Tongue (tissue), 2 donors: ENCODE data around the genes FOXK1 and AP5Z1.

DNA sequence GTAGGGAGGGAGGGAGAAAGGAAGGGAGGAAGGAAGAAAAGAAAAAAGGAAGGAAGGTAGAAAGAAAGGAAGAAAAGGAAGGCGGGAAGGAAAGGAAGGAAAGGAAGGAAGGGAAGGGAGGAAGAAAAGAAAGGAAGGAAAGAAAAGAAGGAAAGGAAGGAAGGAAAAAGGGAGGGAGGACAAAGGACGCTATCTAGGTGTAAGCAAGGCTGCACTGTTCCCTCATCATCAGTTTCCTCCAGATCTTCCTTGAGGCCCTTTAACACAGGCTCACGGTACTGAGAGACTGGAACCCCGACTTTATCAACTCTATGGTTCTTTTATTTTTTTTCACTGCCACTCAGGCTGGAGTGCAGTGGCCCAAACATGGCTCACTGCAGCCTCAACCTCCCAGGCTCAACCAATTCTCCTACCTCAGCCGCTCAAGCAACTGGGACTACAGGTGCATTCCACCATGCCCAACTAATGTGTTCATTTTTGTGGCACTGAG, 2.1 kb downstream of the GNA12 start:
- RAMPAGE, long total RNA: no peak

DNA sequence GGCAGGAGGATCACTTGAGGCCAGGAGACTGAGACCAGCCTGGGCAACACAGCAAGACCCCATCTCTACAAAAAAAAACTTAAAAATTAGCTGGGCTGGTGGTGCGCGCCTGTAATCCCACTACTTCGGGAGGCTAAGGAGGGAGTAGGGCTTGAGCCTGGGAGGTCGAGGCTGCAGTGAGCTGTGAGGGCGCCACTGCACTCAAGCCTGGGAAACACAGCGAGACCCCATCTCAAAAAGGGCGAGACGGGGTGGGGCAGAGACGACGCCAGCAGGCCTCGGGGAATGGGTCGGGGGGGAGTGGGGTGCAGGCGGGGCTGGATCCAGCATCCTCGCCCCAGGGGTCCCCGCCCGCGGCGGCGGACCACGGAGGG, 708 bp downstream of the GNA12 start:
- RAMPAGE, long total RNA: no peak

GRCh38 chr7:3158228-3158795, 114.6 kb upstream of the CARD11 start:
- RAMPAGE, long total RNA: no peak

DNA sequence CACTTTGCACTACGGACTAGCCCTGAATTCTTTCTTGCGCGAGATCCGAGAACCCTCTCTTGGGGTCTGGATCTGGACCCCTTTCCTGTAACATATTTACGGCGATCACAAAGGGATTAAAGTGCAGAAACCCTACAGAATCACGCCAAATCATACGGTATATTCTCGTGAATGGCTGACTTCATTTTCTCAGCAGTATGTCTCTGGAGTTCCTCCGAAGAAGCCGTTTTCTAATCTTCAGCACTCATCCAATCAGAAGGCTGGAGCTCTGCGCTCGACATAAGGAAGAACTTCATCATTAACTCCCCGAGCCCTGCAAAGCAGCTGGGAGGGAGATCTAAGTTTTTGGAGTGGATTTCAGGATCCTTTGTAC, 40.8 kb upstream of the SDK1 start:
- RAMPAGE, long total RNA: no peak

DNA sequence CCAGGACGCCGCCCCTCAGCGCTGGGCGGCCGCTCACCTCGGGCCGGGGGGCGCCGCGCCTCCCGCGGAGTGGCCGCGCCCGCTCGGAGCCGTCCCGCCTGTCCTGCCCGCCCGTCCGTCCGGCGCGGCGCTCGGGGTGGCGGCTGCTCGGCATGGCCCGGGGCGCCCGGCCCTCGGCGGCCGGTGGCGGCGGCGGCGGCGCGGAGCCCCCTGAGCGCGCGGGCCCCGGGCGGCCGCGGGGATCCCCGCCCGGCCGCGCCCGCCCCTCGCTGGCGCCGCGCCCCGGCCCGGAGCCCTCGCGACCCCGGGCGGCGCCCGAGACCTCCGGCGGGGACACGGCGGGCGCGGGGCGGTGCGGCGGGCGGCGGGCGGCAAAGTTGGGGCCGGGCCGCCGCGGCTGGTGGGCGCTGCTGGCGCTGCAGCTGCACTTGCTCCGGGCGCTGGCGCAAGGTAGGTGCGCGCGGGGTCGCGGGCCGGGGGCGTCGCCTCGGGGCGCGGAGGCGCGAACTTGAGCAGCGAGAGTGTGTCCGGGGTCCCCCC, 453 bp downstream of the SDK1 start:
- RAMPAGE, long total RNA: no peak

GRCh38 chr7:3618937-3619281, 317.9 kb downstream of the SDK1 start:
- RAMPAGE, long total RNA: no peak

- RAMPAGE, long total RNA: no peak
Observed at GRCh38 chr7:3943676-3944085, 642.6 kb downstream of the SDK1 start.

- RAMPAGE, long total RNA: no peak
Observed at GRCh38 chr7:4101710-4102248, 580.3 kb upstream of the FOXK1 start.

- RAMPAGE, long total RNA: no peak
Observed at GRCh38 chr7:4134016-4134498, 548.0 kb upstream of the FOXK1 start.

- RAMPAGE, long total RNA: no peak
Observed at GRCh38 chr7:4641083-4641545, 41.0 kb upstream of the FOXK1 start.

- RAMPAGE, long total RNA: no peak
Observed at GRCh38 chr7:4642576-4642929, 39.5 kb upstream of the FOXK1 start.

DNA sequence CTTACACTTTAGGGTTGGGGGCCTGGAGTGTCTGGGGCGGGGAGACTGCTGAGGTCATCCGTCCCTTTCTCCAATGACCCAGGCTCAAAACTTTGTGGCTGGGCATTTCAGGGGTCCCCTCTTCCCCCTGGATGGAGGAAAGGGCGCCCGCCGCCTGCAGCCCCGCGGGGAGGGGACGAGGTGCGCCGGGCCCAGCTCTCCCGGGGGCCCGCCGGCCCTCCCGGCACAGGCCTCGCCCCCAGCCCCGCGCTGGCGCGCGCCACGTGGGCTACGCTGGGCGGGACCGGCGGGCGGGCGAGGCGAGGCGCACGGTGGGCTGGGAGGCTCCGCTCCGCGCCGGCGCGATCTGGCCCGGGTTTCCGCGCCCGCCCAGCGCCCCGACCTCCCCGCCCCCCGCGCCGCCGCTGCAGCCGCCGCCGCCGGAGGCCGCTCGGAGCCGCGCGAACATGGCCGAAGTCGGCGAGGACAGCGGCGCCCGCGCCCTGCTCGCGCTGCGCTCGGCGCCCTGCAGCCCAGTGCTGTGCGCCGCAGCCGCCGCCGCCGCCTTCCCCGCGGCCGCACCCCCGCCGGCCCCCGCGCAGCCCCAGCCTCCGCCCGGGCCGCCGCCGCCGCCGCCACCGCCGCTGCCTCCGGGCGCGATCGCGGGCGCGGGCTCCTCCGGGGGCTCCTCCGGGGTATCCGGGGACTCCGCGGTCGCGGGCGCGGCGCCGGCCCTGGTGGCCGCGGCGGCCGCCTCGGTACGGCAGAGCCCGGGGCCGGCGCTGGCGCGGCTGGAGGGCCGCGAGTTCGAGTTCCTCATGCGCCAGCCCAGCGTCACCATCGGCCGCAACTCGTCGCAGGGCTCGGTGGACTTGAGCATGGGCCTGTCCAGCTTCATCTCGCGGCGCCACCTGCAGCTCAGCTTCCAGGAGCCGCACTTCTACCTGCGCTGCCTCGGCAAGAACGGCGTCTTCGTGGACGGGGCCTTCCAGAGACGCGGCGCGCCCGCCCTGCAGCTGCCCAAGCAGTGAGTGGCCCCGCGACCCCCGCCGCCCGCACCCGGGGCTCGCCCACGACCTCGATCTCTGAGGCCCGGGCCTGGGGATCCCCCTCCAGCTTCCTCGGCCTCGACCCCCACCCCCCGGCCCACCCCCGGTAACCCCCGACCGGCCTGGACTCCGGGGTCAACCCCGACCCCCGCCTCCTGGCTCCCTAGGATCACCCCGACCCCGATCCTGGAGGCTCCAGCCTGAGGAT, at the start of gene FOXK1:
Gene FOXK1, plus strand, starts transcription at position 433 of the 1,236 bp plus-strand sequence.
- RAMPAGE, long total RNA: no peak

DNA sequence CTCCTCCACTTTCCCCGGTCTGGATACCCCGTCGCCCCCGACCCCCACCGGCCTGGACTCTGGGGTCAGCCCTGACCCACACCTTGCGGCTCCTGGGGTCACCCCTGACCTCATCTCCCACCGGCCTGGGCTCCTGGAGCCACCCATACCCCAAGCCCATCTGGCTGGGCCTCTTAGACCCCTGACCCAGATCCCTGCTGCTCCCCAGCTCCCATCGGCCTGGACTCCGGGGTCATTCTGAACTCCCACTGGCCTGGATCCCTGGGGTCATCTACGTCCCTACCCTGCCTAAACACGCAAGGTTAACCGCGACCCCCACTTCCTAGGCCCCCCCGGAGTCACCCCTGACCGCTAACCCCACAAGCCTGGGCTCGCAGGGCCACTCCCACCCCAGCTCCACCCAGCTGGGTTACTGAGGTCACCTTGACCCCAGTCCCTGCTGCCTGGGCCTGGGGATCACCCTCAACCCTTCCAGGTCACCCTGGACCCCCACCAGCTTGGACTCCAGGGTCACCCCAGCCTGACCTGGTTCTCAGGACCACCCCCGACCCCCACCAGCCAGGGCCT, 1.1 kb downstream of the FOXK1 start:
- RAMPAGE, long total RNA: no peak

DNA sequence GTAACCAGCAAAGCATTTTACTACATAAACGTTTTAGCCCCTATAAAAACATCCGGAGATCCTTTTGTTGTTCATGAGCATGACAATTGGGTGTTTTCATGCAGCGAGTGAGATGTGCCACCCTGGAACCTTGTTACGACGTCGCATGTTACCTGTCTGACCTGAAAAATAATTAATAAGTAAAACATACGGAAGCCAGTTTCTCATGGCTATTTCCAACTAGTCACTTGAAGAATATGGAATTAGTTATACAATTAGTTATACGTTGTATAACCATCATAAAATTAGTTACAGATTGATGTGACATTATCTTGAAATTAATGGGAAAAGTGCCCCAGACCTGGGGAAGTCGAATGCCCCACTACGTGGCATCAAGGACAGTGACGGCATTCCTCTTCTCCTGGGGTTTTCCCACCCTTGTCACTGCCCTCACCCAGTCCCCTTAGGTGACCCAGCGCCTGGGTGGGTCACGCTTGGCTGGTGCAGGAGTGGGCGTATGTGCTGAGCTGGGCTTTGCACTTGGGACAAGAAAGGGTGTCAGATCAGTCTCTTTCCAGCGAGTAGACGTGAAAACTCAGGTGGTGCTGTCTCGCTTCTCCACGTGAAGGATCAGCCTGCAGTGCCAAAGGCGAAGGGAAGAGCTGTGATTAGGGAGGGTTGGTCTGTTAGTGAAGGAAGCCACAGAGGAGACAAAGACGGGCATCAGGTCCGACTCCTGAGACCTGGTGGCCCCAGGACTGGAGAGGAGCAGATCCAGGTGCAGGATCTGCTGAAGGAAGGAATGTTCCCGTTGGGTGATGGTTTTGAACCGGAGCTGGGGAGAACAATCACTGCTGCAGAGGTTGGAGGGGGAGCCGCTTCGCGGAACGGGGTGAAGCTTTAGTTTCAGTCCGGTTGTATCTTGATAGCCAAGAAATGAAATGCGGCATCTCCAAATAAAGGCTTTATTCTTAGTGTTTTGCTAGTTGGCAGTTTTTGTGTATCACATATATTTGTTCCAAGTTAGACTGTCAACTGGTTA, 7.6 kb downstream of the FOXK1 start:
- RAMPAGE, long total RNA: no peak

DNA sequence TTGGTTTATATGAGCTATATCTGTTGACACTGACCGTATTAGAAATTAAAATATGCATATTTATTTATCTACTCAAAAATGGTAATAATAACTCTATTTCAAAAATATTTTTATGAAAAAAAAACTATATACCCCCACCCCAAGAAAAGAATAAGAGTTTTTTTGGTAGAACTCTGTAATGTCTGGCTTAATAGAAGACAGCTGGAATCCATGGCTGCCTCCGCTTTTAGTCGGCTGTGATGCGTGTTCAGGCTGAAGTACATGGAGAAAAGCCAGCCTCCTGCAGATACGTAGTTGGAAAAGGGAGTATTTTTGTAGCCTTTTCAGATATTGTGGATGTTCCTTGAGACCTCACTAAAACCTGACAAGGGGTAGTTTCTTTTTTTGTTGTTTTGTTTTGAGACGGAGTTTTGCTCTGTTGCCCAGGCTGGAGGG, 9.9 kb downstream of the FOXK1 start:
- RAMPAGE, long total RNA: no peak

GRCh38 chr7:4742119-4742523, 33.3 kb upstream of the AP5Z1 start:
- RAMPAGE, long total RNA: no peak

DNA sequence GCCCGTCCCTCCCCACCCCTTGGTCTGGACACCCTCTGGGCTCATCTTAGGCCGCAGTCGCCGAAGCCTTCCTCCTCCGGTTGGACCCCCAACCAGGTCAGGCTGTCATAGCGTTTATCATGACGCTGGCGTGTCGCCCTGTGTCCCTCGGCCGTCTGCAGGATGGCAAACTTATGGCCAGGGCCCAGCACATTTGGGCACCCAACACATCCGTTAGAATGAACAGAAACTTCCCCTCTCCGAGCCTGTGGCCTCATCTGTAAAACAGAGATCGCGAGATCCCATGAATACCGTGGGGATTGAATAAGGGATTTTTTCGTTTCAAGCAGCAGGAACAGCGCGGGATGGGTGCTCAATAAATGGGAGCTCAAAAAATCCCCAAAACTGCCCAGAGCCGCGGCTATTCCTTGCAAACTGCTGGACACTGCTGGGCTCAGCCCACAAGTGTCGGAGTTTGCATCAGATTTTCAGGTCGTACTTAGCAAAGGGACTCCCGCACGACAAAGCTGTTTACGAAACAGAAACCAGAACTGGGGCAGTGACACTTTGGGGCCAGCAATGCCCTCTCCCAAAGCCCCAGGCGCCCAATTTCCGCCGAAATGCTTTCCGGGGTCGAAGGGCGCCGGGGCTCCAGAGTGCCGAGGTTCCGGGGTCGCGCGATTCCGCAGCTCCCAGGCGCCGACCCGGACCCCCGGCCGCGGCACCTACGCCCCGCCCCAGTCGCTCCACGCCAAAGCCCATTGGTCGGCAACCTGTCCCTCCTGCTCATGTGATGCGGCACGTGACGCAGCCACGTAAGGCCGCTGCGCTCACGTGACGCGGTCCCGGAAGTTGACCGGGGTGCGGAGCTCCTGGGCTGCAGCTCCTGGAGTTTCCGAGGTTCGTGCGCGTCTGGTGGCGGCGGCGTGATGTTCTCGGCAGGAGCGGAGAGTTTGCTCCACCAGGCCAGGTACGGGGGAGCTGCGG, at the start of gene AP5Z1:
Gene AP5Z1, plus strand, starts transcription at position 816 of the 966 bp plus-strand sequence.
- RAMPAGE, long total RNA: start-site peak on the plus strand centred at position 845 of the sequence, 78 bp wide, 37 and 20 reads in 2 replicates

GRCh38 chr7:4775774-4776489, 509 bp downstream of the AP5Z1 start:
- RAMPAGE, long total RNA: no peak

DNA sequence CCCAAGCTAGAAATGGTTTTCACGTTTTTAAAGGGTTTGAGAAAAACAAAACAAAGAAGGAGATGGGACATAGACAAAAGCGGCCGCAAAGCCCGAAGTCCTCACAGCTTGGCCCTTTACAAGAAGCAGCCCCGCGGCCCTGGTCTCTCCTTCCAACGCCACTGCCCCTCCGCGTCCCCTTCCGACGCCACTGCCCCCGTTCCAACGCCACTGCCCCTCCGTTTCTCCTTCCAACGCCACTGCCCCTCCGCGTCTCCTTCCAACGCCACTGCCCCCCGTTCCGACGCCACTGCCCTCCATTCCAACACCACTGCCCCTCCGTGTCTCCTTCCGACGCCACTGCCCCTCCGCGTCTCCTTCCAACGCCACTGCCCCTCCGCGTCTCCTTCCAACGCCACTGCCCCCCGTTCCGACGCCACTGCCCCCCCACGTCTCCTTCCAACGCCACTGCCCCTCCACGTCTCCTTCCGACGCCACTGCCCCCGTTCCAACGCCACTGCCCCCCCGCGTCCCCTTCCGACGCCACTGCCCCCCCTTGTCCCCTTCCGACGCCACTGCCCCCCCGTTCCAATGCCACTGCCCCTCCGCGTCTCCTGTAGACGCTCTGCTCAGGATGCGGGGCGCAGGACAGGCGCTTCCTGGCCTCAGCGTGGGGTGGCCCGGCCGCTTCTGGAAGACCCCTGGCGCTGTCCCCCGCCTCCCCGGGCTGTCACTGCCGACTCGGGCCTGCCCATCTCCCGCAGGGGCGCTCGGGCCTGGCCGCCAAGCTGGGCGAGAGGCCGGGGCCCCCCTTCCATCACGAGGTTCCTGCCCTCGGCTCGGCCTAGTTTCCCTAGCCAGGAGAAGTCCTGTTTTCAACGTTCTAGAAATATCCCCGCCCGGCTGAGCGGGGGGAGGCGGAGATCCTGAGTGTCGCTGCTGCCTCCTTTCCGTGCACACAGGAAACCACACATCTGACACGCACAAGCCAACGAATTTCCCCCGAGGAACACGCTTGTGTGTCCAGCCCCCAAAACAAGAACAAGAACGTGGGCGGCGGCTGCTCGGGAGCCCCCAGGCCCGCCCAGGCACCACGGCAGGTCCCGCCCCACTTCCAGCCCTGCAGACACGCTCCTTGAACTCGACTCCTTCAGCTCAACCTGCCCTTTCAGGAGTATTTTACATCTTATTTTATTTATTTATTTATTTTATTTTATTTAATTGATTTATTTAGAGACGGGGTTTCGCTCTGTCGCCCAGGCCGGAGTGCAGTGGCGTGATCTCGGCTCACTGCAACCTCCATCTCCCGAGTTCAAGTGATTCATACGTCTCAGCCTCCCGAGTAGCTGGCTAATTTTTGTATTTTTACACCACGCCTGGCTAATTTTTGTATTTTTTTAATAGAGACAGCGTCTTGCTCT, 33.6 kb downstream of the AP5Z1 start:
- RAMPAGE, long total RNA: no peak

DNA sequence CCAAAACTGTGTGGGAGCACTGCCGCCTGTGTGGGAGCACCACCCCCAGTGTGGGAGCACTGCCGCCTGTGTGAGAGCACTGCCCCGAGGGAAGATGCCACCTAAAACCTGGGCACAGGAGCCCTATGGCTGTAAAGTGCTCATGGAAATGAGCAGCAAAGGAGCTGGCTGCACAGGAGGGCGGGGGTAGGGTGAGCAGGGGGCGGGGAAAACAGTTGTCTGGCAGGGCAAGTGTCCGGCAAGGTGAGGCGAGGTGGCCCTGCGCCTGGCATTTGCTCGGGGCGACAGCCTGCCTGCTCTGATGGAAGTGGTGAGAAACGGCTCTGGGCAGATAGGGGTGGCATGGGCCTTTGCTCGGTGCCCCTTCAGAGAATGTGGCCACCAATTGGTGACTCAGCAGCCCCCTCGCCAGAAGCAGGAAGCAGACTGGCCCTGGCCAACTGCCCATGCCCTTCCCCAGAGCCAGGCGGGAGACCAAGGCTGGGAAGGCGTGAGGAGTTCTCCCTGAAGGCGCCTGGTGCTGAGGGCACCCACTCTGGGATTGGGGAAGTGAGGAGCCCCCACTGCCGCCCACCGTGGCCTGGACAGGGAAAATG, 26.1 kb downstream of the PAPOLB start:
- RAMPAGE, long total RNA: no peak